Gastroesophageal sphincter (tissue), 4 donors: Measurements from ENCODE around the genes GGTLC1 and CST7.

DNA sequence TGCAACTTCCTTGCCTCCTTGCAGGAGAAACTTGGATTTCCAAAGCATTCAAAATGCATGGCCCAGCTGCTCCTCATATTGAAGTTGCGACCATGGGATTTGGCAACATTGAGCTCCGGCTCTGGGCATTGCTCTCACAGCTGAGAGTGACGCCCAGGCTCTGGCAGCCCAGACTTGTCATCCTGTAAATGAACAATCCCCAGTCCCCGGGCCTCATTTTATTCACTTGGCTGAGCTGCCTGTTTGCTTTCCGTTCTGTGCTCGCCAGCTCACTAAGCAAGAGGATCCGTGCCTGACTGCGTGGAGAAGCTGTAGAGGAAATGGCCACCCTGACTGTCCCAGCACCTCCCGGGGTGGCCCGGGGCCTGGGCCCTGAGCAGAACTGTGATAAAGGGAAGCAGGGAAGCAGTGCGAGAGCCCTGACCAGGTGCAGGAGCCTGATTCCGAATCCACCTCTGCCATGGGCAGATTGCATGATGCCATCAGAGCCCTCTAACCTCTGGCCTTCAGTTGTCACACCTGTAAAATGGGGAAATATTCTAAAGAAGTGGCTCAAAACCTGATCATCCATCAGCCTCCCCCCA, 119.6 kb upstream of the CD93 start:
- PRO-cap = bidirectional peak, plus-strand start at position 253 of the sequence, minus-strand start at position 190 of the sequence
- RAMPAGE, long total RNA, 4 experiments = no peak in any of the 4 experiments

GRCh38 chr20:23366583-23367098, 4.7 kb downstream of the GZF1 start:
- PRO-cap = no peak
- RAMPAGE, long total RNA, 4 experiments = no peak in any of the 4 experiments

GRCh38 chr20:23419769-23420895, 1.2 kb downstream of the NAPB start:
- PRO-cap = unidirectional peak, plus-strand start at chr20:23420184; bidirectional peak, plus-strand start at chr20:23420642, minus-strand start at chr20:23420616
- RAMPAGE, long total RNA, 4 experiments = no peak in any of the 4 experiments

DNA sequence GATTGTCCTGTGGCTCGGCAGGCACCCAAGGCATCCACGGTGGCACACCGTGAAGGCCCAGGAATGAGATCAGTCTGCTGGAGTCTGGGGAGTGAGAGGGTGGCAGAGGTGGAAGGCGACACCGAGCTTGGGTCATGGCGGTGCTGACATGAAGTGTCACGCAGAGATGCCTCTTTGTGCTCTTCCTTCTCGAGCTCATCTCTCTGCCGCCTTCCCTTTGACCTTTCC, 33.1 kb downstream of the CST8 start:
- PRO-cap = no peak
- RAMPAGE, long total RNA, 4 experiments = no peak in any of the 4 experiments

GRCh38 chr20:23655711-23656529, 18.2 kb upstream of the CST3 start:
- PRO-cap = bidirectional peak, plus-strand start at chr20:23656094, minus-strand start at chr20:23655940
- RAMPAGE, long total RNA, 4 experiments = no peak in any of the 4 experiments

DNA sequence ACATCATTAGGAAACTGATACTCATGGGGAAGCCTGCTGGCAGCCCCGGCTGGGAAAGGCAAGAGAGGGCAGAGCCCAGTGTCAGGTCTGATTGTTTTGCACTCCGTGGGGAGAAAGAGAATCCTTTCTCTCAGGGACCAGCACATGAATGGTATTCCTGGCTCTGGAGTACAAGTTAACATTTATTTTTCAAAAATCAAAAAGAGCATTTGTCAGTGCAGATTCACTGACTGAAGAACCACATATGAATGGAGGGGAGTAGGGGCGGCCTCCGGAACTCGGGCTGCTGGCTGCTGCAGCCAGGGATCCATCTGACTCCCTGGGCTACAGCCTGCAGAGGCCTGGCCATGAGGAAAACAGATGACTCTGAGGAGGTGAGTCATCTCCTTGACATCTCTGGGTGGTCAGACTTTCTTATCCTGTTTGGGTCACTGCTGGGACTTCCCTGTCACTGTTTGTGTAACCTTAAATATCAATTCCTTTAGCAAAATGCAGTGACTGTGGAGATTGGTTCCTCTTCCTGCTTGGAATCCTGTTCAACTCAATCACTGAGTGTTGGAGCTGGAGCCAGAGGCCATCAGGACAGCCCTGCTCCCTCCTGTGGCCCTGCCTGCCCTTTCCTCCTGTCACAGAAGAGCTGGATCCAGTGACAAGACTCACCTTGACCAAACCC, 4.3 kb upstream of the CST1 start:
- PRO-cap = no peak
- RAMPAGE, long total RNA, 4 experiments = no peak in any of the 4 experiments

DNA sequence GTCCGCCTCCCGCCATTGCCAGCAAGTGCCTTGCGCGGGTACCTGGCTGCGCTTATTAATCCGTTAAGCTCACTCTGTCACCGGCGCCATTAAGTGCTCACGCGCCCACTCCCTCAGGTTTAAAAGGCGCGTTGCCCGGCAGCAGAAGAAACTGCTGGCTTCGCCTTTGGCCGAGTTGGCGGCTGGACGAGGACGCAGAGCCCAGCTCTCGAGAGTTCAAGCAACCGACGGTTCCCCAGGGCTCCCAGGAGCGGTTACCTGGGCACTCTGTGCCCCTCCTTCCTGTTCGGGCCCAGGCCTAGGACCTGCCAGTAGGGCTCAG, at the start of gene GGTLC1:
Gene GGTLC1 (minus strand): TSS at position 213 of the 322 bp plus-strand sequence.
- PRO-cap = no peak
- RAMPAGE, long total RNA, 4 experiments = no peak in any of the 4 experiments

DNA sequence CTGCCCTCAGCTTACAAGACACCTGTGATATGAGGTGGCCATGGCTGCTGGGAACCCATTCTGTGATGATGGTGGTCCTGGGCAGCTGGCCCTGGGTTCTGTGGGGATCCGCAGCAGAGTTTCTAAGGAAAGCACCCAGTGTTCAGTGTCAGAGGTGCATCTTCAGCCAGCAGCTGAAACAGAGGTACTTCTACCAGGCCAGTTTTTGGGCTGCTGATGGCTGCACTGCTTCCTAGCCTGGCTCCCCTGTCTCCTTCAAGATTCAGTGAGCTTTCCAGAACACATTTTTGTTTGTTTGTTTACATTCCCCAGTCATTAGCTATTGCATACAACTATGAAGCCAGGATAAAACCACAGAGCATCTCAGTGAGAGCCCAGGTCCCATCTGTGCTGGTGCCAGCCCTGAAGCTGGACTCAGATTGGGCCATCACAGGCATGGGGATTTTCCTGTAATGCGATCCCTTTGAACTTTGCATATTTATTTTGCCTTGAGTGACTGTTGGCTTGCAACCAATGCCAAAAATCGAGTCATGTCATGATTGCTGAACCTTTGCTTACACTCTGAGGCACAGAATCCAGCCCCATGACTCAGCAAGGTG, 46.1 kb upstream of the GGTLC1 start:
- PRO-cap = no peak
- RAMPAGE, long total RNA, 4 experiments = no peak in any of the 4 experiments

GRCh38 chr20:24948842-24949583, at the start of gene CST7:
CST7 (plus strand) TSS chr20:24949269.
- PRO-cap = bidirectional peak, plus-strand start at chr20:24949096, minus-strand start at chr20:24948984
- RAMPAGE, long total RNA, 4 experiments = start-site peak on the plus strand in 3 of 4 experiments, at chr20:24949205-24949296 at its widest, 8 to 50 reads per replicate

DNA sequence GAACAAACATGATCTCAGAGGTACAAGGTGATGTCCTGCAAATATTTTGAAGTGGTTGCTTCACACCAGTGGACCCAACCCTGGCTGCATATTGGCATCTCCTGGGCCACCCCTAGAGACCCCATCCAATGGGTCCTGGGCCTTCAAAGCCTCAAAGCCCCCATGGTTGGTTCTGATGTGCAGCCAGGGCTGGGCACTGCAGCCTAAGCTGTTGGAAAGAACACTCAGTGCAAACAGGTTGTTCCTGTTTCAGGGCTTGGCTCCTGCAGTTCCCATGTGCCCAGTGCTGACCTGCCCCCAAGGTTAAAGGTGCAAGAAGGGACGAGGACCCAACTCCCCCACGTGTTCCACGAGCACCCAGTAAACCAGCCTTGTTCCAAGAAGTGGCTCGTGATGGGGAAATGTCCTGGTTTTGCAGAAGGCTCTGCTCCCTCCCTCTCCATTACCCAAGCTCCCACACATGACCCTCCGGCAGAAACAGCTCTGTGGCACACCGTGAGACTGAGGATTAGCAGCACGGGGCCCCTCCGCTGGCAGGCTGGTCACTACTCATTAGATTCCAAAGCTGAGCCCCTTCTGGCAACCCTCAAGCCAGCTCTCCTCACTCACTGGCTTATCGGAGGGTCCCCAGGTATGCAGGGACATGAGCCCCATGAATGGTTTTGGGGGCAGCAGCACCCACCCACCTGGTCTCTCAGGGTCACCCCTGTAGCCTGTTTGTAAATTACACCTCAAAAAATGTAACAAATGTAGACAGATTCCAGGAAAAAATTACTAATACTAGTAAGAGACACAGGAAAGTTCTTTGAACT, 9.4 kb downstream of the ACSS1 start:
- PRO-cap = unidirectional peak, plus-strand start at position 474 of the sequence
- RAMPAGE, long total RNA, 4 experiments = no peak in any of the 4 experiments

- PRO-cap = no peak
- RAMPAGE, long total RNA, 4 experiments = no peak in any of the 4 experiments
Measured at GRCh38 chr20:25060078-25060326, 2.1 kb upstream of the ACSS1 start.

- PRO-cap = no peak
- RAMPAGE, long total RNA, 4 experiments = no peak in any of the 4 experiments
Measured at GRCh38 chr20:25233042-25233436, 14.8 kb upstream of the PYGB start.

GRCh38 chr20:25233437-25233955, 14.4 kb upstream of the PYGB start:
- PRO-cap = no peak
- RAMPAGE, long total RNA, 4 experiments = no peak in any of the 4 experiments

- PRO-cap = no peak
- RAMPAGE, long total RNA, 4 experiments = no peak in any of the 4 experiments
Measured at GRCh38 chr20:25293590-25294357, 45.9 kb downstream of the PYGB start.

DNA sequence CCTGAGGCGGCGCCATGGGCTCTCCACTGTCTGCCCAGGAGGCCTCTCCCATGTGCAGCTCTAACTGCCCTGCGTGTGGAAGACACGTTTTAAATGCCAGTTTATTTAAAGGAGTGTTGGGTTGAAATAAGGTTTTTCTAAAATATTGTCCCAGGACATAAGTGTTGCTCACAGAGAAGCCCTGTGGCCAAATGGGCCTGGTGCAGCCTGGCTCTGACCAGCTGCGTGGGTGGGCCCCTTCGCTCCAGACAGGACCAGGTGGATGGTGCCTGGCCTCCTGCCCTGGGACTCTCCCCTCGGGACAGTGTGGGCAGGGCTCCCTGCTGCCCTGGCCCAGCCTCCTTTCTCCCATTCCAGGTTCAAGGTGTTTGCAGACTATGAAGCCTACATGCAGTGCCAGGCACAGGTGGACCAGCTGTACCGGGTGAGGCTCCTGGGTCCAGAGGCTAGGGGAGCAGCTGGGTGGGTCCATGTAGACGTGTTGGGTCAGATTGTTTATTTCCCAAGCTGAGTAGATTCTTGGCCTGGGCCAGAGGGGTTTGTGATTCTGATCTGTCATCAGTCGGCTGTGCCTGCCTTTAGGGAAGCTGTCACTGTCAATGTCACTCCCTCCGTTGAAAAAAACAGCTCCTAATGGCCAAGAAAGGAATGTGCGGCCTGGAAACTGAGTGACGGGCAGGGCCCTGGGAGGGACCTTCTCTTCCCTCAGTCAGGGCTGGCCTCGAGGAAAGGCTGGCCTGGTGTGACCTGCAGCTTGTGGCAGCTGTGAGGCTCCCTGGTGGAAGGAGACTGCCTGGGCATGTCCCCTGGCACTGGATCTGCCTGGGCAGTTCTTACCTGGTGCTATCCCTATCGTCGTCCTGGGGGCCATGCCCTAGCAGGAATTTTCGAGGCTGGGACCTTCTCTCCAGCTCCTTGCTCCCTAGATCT, 47.6 kb downstream of the PYGB start:
- PRO-cap = no peak
- RAMPAGE, long total RNA, 4 experiments = no peak in any of the 4 experiments

DNA sequence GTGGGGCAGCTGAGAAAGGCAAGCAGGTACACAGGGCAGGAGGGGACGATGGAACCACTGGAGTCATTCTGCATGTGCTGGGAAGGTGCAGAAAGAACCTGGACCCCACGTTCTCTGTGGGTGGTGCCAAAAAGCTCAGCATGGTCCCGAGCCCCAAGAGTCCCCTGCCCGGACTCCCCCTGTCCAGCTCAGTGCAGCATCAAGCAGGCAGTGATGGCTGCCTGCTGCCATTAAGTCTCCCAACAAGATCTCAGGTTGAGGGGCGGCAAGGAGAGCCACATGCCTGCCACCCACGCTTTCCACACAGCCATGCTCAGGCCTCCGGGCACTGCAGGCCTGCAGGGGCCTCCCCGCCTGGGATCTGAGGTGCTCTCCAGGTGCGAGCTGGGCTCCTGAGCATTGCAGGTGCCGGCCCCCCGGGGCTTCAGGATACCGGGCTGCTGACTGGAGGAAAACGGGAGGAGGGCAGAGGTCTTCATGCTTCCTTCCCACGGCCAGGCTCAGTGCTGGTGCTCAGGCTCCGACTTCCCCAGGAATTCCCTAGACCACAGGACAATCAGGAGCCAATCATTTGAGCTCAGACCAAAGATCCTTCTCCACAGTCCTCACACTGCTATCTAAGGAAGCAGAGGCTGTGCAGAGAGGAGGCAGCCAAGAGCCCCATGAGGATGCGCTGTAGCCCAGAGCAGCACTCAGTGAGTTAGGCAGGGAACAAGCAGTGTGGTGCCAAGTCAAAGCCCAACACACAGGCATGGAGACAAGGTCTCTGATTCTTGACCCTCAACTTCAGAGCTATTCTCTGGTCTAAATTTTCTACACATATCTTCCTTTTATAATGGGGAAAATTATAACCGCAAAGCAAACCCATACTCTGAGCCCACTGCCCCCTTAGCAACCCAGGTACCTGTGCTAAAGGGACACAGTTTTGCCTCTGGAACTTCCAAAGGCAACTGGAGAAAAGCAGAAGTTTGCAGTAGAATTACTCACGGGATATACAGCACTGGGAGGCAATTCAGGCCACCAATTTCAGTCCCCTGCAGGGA, 52.8 kb downstream of the PYGB start:
- PRO-cap = no peak
- RAMPAGE, long total RNA, 4 experiments = start-site peak on the minus strand in 1 of 4 experiments, centred at position 414 of the sequence, 27 reads per replicate

GRCh38 chr20:25987188-25987864, 290.7 kb upstream of the ZNF337 start:
- PRO-cap = no peak
- RAMPAGE, long total RNA, 4 experiments = no peak in any of the 4 experiments

- PRO-cap = no peak
- RAMPAGE, long total RNA, 4 experiments = no peak in any of the 4 experiments
Measured at GRCh38 chr20:26252830-26253138, 556.1 kb upstream of the ZNF337 start.

DNA sequence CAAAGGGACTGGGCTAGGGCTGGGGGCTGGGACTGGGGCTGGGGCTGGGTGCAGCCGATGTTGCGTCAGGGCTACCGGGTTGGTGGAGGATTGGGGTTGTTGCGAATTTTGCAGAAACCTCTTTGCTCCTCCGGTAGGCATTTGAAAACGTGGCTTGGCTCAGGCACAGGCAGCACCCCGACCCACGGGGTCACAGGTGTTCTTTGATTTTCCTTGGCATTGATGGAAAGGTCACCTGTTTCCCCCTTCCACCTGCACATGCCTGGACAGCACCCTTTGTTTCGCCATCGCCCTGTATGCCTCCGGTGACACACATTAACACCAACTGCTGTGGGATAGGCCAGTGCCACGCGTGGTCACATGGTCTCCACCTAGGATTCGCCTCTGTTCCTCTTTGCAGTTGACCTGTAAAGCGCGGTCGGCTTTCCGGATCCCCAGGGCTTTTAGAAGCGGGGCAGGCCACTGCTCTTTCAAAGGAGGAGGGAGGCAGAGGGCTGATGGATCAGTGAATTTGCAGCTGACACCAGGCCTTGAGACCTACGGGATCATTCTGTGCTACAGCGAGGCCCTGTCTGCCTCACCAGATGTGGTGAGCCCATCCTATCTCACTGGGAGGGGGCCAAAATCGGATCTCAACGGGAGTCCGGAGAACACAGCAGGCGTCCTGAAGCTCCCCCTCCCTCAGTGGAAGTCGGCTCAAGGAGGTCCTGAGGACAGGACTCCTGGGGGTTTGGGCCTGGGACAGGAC, 974.0 kb upstream of the DEFB115 start:
- PRO-cap = unidirectional peak, plus-strand start at position 410 of the sequence
- RAMPAGE, long total RNA, 4 experiments = no peak in any of the 4 experiments

GRCh38 chr20:30723783-30724486, 533.5 kb upstream of the DEFB115 start:
- PRO-cap = bidirectional peak, plus-strand start at chr20:30724263, minus-strand start at chr20:30724128
- RAMPAGE, long total RNA, 4 experiments = no peak in any of the 4 experiments